Heart (tissue), 3 donors: ENCODE results near the genes ANGPTL8 and TSPAN16.

GRCh38 chr19:10678634-10679414, 22.4 kb upstream of the QTRT1 start:
- RAMPAGE, long total RNA, 2 experiments, result no peak in any of the 2 experiments

DNA sequence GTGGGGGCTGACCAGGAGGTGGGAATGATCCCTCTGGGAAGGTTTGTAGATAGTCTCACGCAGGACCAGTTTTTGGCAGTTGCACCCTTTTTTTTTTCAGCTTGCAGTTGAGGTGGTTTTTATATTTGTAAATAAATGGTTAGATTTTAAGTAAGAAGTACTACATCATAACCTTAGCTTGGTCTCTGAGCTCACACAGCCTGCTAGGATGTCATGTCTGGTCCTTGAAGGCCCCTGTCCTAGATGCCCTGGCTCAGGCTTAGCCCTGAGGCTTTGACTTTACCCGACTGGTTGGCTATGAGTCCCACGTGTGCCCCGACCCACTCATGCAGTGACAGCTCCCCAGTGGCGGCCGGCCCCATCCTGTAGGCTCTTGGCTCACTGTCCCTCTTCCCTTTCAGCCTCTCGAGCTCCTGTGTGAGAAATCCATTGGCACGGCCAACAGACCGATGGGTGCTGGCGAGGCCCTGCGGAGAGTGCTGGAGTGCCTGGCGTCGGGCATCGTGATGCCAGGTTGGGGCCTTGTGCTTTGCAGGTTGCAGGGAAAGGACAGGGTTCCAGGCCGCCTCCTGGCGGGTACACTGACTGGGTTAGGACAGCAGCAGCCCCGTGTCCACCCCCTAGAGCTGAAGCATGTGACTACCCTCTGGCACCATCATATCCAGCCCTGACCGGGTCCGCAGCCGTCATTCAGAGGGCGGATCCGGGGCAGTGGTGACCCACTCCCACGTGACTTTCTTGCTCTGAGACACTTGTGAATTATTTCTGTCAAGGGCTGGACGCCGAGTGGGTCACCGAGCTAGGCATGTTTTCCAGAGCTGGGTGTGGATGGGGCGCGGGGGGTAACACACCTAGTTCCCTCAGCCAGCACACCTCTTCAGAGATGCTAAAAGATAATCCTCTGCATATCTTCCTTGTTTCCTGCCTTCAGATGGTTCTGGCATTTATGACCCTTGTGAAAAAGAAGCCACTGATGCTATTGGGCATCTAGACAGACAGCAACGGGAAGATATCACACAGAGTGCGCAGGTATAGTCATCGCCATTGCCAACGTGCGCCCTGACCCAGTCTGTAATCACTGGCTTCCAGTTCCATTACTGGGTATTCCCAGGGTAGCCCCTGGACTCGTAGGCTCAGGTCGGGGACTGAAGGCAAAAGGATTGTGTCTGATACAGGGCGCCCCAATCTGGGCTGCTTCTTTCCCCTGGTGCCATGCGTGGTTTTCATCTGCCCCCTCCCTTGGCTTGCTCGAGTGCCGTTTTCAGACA, 21.4 kb upstream of the QTRT1 start:
- RAMPAGE, long total RNA, 2 experiments, result no peak in any of the 2 experiments

DNA sequence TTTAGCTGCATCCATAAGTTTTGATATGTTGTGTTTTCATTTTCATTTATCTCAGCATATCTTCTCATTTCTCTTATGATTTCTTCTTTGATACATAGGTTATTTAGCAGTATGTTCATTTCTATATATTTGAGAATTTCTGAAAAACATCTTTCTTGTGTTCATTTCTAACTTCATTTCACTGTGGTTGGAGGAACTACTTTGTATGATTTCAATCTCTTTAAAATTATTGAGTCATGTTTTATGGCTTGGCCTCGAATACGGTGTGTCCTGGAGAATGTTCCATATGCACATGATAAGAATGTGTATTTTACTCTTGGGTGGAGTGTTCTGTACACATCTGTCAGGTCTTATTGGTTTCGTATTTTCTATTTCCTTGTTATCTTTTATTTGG, 22.9 kb downstream of the DNM2 start:
- RAMPAGE, long total RNA, 2 experiments, result no peak in any of the 2 experiments

GRCh38 chr19:10775532-10776016, 57.7 kb downstream of the DNM2 start:
- RAMPAGE, long total RNA, 2 experiments, result no peak in any of the 2 experiments

DNA sequence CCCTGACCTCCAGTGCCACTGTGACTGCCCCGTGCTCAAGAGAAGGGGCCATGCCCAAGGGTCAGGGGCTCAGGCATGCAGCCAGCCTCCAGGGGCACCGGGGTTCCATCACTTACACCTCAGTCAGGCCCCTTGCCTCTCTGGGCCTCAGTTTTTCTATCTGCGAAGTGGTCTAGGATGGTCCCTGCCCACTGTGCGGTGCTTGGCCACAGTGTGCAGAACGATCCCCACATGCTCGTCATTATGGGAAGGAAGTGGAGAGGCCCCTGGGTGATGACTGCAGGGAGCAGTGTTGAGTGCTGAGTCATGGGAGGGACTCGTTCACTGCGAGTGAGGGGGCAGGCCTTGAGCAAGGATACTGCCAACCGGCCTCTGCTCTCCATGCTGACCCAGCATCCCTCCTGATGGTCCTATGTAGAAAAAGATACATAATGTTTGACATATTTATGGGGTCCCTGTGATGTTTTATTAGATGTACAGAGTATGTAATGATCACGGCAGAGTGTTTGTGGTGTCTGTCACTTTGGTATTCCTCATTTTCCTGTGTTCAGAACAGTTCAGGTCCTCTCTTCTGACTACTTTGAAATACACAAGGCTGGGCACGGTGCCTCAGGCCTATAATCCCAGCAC, 22.9 kb downstream of the TMED1 start:
- RAMPAGE, long total RNA, 2 experiments, result no peak in any of the 2 experiments

DNA sequence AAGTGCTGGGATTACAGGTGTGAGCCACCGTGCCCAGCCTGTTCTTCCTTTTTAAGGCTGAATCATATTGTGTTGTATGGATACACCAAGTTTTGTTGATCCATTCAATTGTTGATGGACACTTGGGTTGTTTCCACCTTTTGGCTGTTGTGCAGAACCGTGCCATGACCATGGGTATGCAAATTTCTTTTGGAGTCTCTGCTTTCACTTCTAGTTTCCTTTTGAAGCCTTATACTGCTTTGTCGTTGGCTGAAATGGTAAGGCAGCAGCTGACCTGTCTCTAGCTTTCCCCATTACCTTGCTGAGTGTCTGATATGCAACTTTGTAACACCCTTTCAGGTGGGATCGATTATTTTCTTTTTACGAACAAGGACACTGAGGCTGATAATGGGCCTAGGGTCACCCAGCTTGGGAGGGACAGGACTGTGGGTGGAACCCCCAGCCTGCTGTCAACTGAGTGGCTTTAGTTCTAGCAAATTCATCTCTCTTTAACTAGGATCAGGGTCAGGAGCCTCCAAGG, 3.4 kb upstream of the CARM1 start:
- RAMPAGE, long total RNA, 2 experiments, result no peak in any of the 2 experiments

DNA sequence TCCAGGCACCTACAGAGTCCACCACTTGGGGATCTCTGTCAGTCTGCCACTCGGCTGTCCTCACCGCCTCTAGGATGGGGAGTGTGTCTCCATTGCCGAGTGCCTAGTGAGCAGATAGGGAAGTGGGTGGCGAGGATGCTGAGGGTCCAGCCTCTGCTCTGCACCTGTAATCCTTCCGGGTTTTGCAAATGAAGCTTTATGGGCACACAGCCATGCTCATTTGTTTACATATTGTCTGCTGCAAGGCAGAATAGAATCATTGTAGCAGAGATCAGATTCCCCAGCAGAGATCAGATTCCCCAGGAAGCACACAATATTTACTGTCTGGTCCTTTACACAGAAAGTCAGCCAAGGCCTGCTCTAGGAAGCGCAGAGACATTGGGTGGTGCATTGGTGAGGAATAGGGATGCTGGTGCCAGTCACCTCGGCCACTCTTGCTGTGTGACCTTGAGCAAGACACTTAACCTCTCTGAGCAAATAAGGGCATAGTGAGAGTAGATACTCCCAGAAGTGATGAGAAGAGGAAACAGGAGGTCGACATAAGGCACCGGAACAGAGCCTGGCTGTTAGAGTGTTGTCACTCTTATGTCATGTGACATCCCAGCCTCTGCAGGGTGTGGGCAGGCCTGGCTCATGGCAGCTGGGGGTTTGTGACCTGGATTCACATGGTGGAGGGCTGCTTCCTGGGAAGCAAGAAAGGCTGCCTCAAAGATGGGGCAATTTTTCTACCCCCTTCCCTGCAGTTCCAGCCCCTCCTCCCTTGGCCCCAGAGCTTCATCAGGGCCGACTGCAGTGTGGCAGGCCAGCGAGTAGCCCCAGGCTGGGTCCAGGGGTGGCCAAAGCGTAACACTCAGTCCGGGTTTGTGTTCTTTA, 25.6 kb downstream of the CARM1 start:
- RAMPAGE, long total RNA, 2 experiments, result no peak in any of the 2 experiments

DNA sequence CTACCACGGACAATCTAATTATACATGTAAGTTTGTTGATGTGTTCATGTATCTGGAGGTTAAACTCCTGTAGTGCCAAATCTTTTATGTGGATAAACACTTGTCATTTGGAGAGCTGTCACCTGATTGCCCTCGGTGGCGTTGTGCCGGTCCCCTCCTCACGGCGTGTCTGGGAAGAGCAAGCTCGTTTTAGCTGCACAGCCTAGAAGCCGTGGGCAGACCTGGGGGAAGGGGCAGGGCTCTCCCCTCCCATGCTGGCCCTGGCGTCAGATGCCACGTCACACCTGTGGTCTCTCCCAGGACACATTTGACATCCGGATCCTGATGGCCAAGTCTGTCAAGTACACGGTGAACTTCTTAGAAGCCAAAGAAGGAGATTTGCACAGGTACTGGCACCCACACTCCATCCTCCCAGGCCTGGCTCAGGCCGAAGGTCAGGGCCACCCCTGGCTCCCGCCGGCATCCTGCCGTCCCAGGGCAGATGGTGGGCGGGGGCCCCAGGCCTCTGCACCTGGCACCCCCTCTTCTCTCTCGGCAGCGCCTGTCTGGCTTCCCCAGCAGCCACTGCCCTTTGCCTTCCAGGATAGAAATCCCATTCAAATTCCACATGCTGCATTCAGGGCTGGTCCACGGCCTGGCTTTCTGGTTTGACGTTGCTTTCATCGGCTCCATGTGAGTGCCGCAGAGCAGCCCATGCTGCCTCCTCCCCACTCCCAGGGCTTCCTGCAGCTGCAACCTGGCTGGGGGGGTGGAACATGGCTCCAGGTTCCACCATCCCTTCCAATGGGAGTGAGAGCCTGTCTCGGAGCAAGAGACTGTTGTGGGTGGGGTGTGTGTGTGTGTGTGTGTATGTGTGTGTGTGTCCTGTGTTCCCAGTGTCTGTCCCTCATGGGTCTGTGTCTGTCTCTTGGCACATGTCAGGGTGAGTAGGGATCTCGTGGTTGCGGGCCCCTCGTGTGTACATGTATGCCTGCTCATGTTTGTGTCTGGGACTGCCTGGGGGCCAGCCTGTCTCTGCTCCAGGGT, 8.8 kb downstream of the YIPF2 start:
- RAMPAGE, long total RNA, 2 experiments, result no peak in any of the 2 experiments

GRCh38 chr19:10920321-10920779, 8.1 kb downstream of the YIPF2 start:
- RAMPAGE, long total RNA, 2 experiments, result no peak in any of the 2 experiments

GRCh38 chr19:10960115-10960619, 663 bp upstream of the SMARCA4 start:
- RAMPAGE, long total RNA, 2 experiments, result no peak in any of the 2 experiments

DNA sequence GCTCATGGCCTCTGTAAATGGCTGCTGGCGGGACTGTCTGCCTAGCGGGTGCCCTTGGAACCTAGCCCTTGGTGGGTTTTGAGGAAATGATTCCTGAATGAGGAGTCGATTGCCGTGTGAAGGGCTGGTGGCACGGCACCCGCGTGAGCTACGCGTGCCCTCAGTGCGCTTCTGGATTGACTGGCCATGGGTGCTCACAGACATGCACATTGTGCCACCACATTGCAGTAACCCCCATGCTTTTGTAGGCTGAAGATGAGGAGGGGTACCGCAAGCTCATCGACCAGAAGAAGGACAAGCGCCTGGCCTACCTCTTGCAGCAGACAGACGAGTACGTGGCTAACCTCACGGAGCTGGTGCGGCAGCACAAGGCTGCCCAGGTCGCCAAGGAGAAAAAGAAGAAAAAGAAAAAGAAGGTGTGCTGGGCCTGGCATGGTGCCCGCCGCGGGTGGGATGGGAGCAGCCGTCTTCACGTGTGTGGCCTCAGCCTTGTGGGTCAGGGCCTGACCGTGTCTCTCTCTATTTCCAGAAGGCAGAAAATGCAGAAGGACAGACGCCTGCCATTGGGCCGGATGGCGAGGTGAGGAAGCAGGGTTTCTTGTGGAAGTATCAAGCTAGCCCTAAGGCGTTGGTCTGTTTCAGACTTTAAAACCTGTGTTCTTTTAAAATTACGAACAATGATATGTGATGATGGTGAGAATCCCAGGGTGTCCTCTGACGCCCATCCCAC, 35.3 kb downstream of the SMARCA4 start:
- RAMPAGE, long total RNA, 2 experiments, result no peak in any of the 2 experiments

- RAMPAGE, long total RNA, 2 experiments, result no peak in any of the 2 experiments
Observed at GRCh38 chr19:11035346-11035956, 53.8 kb upstream of the LDLR start.

- RAMPAGE, long total RNA, 2 experiments, result no peak in any of the 2 experiments
Observed at GRCh38 chr19:11061825-11062504, 27.3 kb upstream of the LDLR start.

GRCh38 chr19:11111232-11111792, 22.0 kb downstream of the LDLR start:
- RAMPAGE, long total RNA, 2 experiments, result no peak in any of the 2 experiments

DNA sequence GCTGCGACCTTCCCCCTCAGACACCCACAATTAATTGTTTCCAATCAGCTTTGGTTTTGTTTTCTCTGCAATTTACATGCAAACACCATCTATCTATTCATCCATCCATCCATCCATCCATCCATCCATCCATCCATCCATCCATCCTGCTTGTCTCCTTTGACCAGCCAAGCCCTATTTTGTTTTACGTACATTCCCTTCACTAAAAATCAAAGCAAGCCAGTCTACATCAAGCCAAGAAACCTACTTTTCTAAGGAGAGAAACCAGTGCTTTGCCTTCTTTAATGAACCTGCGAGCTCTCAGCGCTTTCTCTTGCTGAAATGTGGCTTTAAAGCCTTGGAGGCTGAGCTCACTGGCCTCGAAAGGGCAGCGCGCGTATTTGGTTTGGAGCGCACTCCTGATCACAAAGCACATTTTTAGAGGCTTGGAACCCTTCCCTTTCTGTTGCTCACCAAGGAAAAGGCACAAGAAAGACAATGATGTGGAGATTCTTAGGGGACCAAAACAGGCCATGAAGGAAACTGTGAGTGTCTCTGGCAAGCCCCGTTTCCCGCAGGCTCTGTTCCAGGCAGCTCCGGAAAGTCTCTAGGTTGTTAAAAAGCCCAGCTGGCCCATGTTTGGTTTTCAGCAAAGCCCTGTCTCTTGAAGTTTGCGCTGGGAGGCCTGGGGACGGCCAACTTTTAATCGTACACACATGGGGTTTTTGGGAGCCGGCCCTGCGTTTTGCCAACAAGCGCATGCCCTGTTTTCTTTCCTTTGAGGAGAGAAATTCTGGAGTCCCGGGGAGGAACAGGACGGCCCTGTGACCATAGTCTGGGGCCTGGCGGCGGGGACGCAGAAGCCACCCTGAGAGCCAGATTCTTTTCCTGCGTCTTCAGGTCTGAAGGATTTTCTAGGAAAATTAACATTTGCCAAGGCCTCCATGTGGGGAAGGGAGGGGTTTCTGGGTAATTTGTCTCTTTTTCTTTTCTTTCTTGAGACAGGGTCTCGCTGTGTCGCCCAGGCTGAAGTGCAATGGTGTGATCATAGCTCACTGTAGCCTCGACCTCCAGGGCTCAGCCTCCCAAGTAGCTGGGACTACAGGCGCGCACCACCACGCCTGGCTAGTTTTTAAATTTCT, 9.4 kb upstream of the SPC24 start:
- RAMPAGE, long total RNA, 2 experiments, result no peak in any of the 2 experiments

DNA sequence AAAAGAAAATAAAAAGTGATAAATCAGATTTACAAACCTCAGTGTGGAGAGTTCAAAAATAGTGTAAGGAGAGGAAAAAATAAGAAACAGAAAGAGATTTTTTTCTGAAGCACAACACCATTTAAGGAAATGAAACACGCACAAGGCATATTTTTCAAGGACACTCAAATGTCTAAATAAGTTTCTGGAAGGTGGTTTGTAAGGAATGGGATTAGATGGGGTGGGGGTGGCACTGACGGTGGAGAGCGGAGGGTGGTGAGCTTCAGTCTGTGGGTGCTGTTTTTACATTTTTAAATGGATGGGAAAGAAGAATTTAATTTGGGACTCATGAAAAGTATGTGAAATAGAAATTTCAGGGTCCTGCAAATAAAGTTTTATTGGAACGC, 10.1 kb downstream of the KANK2 start:
- RAMPAGE, long total RNA, 2 experiments, result no peak in any of the 2 experiments

- RAMPAGE, long total RNA, 2 experiments, result no peak in any of the 2 experiments
Observed at GRCh38 chr19:11239312-11240065, at the start of gene ANGPTL8. Gene ANGPTL8, plus strand, starts transcription at chr19:11239619.

GRCh38 chr19:11243023-11243939, 3.9 kb downstream of the ANGPTL8 start:
- RAMPAGE, long total RNA, 2 experiments, result no peak in any of the 2 experiments

GRCh38 chr19:11265593-11266131, 3.3 kb upstream of the DOCK6 start:
- RAMPAGE, long total RNA, 2 experiments, result no peak in any of the 2 experiments

- RAMPAGE, long total RNA, 2 experiments, result no peak in any of the 2 experiments
Observed at GRCh38 chr19:11295772-11296268, at the start of gene TSPAN16. Gene TSPAN16, plus strand, starts transcription at chr19:11296160.